Placental epithelial cell (primary cell): Measurements from ENCODE around the genes TNFRSF1A, GAPDH and CD4.

GRCh38 chr12:6273943-6274427, 36.5 kb upstream of the PLEKHG6 start:
- CAGE, long polyA plus RNA, result no peak

DNA sequence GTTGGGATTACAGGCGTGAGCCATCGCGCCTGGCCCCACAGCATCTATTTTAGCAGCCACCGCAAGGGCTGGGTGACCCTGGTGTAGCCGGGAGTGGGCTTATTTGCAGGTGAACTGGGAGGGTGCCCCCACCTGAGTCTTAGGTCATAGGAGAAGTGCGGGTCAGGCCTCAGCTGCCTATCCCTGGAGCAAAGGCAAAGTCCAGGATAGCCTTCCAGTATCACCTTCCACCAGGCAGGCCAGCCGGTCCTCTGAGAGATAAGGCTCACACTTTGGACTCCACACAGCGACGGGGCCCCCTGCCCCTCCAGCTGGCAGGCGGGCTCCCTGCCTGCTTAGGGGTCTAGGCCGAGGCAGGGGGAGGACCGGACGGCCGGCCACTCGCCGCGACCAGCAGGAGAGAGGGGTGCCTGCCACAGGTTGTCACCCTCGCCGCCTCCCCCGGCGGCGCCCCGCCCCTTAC, 495 bp upstream of the PLEKHG6 start:
- CAGE, long polyA plus RNA, result no peak

DNA sequence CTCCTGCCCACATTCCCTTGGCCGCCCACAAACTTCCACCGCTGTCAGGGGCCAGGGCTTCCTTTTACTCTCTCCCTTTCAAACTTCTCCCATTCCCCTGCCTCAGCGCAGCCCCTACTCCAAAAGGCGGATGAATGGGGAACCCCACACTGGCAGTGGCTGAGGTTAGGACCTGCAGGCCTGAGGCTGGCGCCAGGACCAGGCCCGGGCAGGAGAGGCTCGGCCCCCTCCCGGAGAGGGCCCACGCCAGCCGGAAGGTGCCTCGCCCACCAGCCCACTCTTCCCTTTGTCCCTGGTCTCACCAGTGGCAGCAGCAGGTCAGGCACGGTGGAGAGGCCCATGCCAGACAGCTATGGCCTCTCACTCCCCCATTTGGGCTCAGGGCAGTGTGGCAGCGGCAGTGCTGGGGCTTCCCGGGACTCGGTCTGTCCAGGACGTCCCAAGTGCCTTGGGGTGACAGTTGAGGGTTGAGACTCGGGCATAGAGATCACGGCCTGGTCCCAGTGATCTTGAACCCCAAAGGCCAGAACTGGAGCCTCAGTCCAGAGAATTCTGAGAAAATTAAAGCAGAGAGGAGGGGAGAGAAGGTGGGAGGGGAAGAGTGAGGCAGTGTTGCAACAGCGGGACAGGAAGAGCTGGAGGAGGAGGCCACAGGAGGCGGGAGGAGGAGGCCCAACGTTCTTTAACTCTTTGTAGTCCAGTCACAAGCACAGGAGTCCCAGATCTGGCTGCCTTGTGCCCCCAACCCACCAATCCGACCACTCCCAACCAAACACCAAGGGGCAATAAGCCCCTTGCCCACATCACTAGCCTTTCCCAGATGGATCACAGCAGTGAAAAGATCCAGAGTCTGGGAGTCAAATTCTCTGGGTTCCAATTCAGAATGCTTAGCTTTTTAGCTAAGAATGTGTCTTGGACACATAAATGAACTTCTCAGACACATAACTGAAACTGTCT, at the start of gene TNFRSF1A:
TSS of gene TNFRSF1A (minus strand) at position 603 of the 957 bp plus-strand sequence.
- CAGE, long polyA plus RNA, result no peak

DNA sequence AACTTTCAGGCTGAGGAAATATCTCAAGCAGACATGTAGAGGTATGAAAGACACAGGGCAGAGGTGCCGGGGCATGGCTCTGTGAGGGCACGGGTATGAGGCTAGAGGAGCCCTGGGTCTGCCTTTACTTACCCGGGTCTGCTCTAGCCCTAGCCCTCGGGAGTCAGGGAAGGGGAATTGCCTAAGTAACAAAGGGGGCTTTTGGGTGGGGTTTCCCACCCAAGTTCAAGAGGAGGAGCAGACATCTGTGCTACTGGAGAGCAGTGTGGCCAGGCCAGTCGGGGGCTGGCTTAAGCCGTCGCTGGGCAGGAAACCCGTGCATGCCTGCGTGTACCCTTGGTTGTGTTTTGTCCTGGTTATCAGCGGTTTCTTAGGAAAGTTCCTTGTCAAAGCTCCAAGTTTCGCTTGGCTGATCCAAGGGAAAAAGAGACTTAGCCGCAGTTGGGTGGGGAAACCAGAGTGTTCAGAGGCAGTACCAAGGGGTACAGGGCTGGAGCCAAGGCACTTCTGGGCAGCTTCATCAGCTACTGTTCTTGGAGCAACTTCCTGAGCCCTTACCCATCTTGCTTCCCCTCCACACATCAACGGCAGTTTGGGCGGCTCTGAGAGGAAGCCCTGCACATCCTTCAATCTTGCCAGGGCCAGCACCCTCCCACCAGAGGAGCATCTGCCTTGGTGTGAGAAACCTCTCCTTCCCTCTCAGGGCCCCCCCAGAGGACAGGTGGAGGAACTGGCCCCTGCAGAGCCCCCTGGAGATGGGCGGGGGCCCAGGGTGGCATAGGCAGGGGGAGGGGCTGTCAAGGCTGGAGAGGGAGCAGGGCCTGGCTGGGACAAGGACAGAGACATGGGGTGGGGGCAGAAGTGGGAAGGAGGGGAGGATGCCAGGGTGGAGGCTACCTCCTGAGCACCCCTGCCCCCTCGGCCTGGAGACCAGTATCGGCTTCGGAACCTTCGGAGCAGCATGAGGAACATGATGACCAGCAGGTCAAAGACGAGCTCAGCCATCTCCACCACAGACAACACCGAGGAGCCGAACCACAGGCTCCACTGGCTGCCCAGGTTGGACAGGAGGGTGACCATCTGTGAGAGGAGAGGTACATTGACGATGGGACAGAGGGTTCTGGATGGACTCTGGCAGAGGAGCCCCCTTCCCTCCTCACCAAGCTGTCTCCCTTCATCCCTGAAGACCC, 5.7 kb upstream of the TNFRSF1A start:
- CAGE, long polyA plus RNA, result no peak

GRCh38 chr12:6373402-6374284, 1.7 kb downstream of the SCNN1A start:
- CAGE, long polyA plus RNA, result no peak

DNA sequence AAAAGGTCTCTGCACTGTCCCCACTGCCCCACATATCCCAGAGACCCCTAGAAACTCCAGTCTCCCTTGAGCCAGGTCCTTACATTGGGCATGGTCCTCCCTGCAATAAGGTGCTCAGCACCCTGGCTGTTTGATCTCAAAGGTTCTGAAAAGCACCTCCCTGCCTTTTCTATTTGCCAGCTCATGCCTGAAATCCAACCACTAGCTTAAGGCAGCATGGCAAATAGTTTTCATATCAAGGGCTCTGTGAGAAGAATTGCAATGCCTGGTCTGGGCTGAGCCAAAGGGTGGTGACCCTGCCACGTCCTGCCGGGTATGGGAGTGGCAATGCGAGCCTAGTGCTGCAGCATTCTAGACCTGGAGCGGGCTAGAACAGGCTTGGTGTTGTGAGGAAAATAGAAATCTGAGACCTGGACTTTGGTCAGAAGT, 2.2 kb upstream of the SCNN1A start:
- CAGE, long polyA plus RNA, result no peak

GRCh38 chr12:6392487-6392911, 8.5 kb downstream of the LTBR start:
- CAGE, long polyA plus RNA, result no peak

GRCh38 chr12:6533664-6534731, at the start of gene GAPDH:
GAPDH (plus strand) TSS chr12:6534517.
- CAGE, long polyA plus RNA, result no peak

GRCh38 chr12:6584327-6584751, 16.2 kb upstream of the NOP2 start:
- CAGE, long polyA plus RNA, result no peak

DNA sequence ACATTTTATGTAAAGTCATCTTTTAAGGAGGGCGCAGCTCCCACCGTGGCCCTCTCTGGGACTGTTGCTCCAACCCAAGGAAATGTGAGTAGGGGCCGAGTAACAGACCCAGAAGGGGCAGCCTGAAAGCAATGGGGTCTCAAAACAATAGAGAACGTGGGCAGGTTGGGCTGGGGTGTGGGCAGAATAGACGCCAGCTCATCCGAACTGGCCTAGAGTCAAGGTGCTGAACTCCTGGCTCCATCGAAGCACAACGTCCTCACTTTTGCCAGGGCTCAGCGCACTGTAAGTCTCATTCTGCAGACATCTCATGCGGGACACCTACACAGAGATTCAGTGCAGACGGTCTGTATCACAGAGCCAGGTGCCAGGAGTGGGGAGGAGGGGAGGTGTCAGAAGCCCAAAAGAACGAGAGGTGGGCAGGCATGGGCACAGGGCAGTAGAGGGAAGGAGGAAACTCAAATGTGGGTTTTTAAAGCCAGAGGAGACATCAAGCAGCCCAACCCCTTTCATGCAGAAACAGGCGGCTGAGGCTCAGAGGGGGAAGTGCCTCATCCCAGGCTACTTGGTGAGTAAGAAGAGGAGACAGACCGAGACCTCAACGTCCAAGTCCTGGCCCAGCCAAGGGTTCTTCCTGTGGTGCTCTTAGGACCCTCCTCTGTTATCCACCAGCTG, 2.5 kb upstream of the LPAR5 start:
- CAGE, long polyA plus RNA, result no peak

GRCh38 chr12:6638828-6640008, 3.5 kb upstream of the LPAR5 start:
- CAGE, long polyA plus RNA, result no peak

GRCh38 chr12:6703472-6704028, 2.9 kb upstream of the PIANP start:
- CAGE, long polyA plus RNA, result no peak

DNA sequence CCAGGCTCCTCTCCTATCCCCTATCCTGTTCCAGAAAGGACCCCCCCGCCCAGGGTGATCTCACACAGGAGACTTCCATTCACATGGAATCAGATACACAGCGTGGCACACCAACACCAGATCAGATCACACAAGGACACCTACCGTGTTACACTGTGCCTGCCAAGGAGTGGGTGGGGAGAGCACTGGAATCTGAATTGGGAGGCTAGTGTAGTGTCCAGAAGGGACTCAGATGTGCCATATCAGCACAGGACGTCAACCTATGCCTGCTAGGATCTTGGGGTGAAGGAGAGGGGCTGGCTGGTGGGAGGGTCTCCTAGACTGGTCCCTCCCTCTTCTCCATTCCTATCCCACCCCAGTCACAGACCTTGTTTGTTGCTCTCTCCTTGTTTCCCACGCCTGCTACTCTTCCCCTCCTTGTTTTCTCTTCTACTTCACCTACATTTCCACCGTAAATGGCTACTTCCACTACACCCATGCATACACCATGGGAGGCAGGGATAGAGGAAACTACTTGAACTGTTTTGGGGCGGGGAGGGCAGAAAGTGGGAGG, 2.4 kb downstream of the PTMS start:
- CAGE, long polyA plus RNA, result no peak

- CAGE, long polyA plus RNA, result no peak
Observed at GRCh38 chr12:6789086-6790205, at the start of gene CD4. CD4 (plus strand) TSS chr12:6789528.

DNA sequence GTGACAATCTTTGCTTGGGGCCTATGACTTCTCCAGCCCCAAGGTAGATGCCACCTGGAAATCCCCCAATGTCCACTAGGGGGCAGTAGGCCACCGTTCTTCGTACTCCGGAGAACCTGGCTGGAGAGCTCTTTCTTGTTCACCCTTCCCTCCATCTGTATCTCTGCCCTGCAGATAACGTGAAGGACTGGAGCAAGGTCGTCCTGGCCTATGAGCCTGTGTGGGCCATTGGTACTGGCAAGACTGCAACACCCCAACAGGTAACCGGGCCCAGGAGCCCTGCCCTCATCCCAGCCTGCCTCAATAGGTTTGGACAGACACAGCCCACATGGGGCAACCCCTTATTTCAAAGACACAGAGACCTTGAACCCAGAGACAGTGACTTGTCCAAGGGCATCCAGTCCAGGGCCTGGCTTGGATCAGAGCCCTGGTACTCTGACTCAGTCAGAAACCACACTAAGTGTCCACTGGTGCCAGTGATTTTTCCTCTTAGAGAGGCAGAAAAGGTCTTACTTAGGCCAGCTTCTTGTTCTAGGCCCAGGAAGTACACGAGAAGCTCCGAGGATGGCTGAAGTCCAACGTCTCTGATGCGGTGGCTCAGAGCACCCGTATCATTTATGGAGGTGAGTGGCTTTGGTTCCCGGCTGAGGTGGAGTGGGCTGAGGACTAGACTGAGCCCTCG, 2.3 kb downstream of the TPI1 start:
- CAGE, long polyA plus RNA, result no peak

GRCh38 chr12:6921896-6922442, 5.8 kb upstream of the ATN1 start:
- CAGE, long polyA plus RNA, result no peak

DNA sequence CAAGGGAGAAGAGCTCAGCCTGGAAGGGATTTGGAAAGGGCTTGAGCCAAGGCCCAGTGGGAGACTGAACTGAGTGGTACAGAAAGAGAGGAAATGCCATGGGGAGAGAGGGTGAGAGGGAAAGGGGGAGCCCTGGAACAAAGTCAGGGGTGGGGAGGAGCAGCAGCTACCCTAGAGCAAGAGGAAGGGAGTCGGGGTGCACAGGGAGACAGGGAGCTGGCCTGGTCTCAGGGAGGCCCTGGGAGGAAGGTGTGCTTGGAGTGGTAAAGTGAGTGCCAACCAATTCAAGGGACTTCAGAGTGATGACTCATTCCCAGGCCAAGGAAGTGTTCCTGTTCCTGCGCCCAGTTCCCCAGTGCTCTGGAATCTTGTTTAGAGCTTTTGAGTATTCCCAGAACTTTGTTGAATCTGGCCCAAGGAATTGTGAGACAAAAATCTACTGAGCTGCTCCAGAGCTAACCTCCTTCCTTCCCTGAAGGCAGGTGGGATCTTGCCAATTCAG, 2.4 kb upstream of the ATN1 start:
- CAGE, long polyA plus RNA, result no peak

GRCh38 chr12:6959855-6960617, 8.9 kb downstream of the PTPN6 start:
- CAGE, long polyA plus RNA, result no peak

GRCh38 chr12:6962532-6963441, 7.7 kb downstream of the PHB2 start:
- CAGE, long polyA plus RNA, result no peak

DNA sequence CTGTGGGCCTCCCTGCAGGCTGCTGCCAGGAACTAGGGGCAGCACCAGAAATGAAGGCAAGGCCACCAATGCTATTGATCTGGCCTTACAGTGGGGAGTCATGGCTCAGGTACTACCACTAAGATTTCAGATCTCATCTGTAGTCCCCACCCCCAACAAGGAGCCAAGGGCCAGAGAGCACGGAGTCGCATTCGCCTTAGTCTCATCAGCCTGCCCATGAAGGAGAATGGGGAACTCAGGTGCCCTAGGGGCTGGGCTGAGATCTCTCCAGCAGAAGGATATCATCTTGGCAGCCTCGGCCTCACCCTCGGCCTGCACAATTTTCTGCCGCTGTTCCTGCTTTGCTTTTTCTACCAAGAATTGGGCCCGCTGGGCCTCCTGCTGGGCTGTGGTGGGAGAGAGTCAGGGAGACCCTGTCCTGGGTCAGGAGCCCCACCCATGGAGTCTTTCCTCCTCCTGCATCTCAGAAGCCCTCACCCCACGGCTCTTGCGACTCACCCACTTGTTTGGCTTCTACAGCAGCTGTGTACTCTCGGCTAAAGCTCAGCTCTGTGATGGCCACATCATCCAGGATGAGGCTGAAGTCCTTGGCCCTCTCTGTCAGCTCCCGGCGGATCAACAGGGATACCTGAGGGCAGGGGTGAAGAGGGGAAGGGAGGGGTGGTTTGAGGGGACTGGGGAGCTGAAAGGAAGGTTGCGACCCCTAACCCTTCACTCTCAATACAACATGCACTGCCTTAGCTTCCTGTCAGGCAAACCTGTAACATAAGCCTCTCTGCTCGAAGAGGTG, 2.9 kb downstream of the PHB2 start:
- CAGE, long polyA plus RNA, result no peak